Paraaortic lymph node (tissue), 1 donor: ENCODE data around the genes NUP133 and EXOC8.

GRCh38 chr1:229217725-229218154, 53.2 kb upstream of the RAB4A start:
- PRO-cap: no peak

DNA sequence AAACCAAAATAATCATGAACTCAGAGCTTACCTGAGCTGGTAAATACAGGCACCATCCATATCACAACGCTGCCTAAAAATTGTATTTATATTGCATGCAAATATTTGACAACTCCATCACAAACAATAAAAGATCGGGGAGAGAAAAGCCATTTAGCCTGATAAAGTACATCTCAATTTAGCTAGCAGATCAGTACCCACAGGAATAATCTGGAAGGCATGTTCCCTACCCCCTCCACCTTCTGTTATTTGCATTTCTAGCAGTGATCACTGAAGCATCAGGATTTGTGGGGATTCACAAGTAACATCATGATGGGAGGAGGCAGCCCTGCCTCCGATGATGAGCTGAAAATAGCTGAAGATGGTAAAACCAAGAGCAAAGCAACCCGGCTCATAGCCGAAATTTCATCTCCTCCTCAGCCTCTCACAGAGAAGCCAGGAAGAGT, 2.5 kb downstream of the CCSAP start:
- PRO-cap: unidirectional peak, plus-strand start at position 300 of the sequence

DNA sequence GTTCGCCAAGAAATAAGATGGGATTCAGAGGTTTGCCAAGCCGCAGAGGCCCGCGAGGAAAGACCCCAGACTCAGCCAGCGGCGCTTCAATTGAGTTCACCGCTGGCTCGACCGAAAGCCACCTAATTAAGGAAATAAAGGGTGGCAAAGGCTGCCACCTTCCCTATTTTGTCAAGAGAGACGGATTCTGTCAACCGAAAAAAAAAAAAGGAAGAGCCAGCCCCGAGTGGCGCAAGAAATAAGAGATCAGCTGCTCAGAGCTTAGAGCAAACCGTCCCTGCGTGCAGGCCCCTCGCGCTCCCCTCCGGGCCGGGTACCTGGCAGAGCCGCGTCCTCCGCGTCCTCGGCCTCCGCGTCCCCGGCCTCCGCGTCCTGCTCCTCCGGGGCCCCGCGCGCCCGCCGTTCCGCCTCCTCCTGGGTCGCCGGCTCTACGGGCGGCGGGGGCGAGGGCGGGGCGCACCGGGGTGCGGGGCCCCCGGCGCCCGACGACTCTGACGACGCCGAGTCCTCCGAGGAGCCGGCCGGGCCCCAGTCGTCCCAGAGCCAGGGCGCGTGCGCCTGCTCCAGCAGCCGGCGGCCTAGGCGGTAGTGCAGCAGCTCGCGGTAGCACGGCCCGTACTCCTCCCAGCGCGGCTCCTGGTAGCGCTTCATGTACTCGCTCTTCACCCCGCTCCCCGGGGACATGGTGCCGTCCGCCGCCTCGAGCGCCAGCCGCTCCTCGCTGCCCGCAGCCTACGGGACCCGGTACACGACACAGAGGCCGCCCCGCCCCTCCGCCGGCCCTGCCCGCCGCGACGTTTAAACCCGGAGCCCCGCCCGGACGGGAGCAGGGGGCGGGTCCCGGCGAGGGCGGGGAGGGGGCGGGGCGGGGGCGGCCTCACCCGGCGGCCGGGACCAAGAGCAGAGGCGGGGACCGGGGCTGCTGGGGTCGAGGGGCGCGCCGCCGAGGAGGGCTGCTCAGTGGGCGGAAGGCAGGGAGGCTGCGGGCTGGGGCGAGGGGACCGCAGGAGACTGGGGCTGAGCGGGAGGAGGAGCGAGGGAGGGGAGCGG, 740 bp downstream of the CCSAP start:
- PRO-cap: unidirectional peak, plus-strand start at position 269 of the sequence; unidirectional peak, minus-strand start at position 487 of the sequence; bidirectional peak, plus-strand start at position 880 of the sequence, minus-strand start at position 723 of the sequence

GRCh38 chr1:229507741-229508978, at the start of gene NUP133:
Gene NUP133, minus strand, starts transcription at chr1:229508341.
- PRO-cap: bidirectional peak, plus-strand start at chr1:229508505, minus-strand start at chr1:229508298

GRCh38 chr1:229624957-229625481, 903 bp downstream of the TAF5L start:
- PRO-cap: no peak

GRCh38 chr1:229635627-229636212, 9.7 kb downstream of the URB2 start:
- PRO-cap: no peak

DNA sequence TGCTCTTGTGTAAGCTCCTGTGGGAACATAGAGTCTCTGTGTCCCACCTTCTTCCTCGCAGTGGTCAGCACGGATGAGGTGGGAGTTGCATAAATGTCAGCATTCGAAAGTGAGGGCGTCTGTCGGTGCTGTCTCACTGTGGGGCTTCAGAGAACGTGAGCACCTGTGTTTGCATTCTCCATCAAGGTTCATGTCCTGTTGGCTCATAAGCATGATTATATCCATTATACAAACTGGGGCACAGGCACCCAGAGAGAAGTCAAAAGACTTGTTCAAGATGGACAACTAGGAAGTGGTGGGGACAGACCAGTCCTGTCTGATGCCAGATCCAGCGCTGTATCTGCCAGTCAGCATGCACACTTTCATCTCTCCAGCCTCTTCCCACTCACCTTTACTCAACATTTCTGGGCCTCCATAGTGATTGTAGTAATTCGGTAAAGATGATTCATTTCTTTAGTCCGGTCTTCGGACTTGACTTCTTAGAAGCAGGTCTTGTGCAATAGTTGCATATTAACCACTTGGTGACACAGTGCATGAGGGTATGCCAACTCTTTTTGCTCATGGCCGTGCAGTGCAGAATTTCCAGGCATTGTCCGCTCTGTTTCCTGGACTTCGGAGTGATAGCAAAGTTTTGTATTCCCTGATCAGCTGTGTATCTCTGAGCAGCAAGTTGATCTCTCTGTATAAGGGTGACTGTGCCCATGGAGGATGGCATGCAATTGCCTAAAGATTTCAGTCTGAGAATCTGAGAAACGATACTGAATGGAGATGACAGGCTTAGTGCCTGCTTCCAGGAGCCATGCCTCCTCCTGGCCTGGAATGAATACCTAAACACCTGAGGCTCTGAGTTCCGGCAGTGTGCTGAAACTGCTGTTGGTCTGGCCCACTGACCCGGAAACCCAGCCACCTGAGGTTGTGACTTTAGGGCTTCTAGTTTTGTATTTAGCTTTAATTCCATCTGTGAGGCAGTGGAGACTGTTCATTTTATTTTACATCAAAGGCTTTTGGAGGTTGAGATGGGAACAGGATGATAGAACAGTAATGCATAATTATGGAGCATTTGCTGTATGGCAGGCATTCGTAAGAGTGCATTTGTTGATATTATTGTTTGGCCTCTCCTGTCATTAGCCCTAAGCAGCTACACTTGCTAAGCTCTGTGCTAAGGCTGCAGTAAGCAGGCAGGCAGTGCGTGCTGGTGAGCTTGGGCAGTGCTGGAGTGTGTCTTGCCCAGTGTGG, 38.9 kb downstream of the GALNT2 start:
- PRO-cap: no peak

DNA sequence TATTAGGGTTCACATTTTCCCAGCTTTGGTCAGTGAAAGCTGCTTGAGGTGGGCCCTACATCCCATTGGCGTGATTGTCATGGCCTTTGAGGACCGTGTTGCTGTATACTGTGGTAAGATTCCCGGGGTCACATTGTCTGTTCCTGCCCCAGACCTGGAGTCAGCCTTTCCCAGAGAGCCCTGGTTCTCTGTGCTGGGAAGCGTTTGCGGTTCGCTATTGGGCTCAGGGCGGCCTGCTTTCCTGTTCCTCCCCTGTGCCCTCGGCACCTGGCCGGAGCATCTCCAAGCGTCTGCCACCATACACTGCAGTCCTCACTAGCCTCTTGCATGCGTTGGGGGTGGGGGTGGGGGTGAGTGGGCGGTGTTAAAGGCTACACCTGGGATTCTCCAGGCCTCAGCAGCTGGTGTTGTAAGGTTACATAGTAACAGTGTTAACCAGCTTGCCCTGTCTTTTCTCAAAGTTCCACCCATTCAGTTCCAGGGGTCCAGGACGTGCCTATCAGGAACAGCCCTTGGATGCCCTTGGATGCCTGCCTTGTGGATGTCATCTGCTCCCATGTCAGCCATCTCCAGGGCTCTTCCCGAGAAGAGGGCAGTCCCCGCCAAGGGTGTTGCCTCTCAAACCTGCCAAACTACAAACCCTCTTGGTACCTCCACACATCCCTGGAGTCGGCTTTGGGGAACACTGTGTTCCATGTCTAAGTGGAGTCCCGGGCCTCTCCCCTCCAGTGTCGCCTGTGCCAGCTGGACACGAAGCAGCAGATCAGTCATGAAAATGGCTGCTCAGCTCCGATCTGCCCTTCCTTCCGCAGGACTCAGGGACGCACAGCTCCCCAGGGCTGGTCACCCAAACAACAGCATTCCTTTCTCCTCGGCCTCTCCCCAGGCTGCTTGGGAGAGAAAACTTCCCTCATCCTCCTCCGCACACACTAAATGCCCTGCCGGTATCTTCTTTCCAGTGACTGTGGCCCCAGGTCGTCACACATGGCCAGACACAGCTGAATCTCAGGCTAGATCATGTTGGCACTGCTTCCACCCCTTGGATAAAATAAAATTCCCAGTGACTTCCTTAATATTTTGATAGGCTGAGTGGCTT, 53.1 kb downstream of the GALNT2 start:
- PRO-cap: no peak

DNA sequence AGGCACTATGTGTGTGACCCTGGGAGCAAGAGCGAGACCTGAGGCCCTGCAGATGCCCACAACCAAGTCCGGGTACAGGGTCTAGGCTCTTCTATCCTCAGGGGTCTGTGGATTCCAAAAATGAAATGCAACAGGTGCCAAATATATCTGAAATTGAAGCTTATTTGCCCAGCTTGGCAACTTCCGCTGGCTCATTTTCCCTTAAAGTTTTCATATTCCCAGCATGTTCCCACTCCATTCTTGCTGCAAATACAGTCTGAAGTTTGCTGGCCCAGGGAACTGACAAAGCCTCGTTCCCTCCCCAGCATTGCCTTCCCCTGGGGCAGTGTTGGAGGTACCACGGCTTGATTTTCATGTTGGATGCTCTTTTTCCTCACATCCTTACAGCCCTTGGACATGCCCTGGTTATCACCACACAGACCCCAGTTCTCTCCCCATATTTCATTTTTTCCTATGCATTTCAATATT, 177.6 kb downstream of the PGBD5 start:
- PRO-cap: no peak

- PRO-cap: no peak
Observed at GRCh38 chr1:230332436-230333333, 93.4 kb downstream of the PGBD5 start.

DNA sequence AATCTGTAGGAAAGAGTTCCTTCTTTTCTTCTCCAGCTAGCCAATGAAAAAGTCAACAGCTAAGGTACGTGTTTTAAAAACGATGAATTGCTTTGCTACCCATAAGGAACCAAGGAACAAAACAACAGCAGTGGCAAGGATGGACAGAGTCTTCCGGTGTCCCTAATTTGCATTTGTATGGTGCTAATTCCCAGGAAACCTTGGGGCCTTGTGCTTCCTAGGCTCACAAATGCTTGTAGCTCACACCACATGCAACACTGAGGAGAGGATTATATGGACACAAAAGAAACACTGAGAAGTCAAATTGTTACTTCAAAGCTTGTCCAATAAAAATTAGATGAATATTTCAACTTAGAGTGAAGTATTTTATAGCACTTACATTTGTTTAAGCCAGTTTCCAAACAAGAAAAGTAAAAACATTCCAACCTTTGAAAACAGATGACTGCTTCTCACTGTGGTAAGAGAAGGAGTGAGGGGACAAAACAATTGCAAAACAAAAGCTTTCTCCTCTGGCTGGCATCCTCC, 1.9 kb upstream of the PGBD5 start:
- PRO-cap: no peak

GRCh38 chr1:230643921-230644640, 1.8 kb downstream of the COG2 start:
- PRO-cap: no peak

DNA sequence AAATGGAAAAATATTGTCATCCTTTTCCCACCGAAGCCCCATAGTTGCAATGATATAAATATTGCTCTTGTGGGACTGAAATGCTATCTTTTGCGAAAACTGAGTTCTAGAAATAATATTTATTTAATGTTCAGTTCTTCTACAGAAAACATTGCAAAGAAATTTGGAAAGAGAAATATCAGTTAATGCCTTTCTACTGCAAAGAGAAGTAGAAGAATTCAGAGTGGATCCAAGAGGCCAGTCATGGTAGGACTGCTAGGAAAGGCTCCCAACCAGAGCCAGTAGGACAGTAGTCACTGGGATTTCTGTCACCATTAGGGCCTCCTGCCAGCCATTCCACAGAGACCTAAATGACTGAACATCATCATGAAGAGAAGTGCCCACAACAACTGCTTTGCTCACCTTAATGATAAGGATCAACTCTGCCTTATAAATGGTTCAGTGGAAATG, 11.7 kb upstream of the AGT start:
- PRO-cap: no peak

DNA sequence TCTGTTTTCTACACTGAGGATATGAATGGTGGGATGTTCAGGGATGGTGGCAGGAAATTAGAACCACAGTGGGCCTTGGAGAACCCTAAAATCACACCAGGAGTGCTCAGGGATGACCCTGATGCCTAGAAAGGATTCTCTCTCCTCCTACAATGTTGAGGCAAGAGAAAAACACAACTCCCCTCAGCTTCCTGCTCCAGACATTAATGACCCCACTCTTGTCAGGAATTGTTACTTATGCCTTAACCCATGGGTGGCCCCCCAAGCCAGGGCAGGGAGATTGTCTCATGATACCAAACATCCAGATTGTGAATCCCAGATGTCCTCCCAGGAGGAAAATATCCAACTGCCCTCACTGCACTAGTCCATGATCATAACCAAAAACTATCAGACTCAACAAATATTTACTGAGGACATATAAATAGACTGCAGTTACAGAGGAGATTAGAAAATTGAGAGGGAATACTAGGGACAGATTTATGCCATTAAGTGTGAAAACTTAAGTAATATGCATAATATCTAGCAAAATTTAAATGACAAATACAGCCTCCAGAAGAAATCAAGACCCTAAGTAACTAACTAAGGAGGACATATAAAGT, 13.2 kb upstream of the AGT start:
- PRO-cap: no peak

DNA sequence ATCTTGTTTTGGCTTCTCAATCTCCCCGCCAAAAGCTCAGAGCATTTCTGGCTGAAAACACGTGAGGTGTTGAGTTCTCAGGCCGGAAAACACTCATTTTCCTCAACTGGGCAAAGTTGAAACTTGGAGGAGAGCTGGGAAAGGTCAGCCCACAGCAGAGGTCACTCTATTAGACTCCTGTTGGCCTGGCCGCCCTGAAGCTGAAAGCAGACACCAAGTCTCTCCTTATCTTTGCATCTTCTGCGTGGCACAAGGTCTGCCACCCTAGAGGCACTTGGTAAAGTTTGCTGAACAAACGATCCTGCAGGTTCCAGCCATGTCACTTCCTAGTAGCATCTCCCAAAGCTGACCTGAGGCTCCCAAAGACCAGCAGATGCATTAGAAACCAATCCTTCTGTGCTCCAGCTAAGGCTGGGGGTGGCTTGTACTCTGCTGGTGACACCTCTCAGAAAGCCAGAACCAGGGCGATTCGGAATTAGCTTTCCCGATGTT, 10.9 kb downstream of the CAPN9 start:
- PRO-cap: no peak

GRCh38 chr1:230910190-230910895, 42.0 kb upstream of the C1orf198 start:
- PRO-cap: no peak

- PRO-cap: no peak
Observed at GRCh38 chr1:230999712-231000764, 21.1 kb downstream of the ARV1 start.

DNA sequence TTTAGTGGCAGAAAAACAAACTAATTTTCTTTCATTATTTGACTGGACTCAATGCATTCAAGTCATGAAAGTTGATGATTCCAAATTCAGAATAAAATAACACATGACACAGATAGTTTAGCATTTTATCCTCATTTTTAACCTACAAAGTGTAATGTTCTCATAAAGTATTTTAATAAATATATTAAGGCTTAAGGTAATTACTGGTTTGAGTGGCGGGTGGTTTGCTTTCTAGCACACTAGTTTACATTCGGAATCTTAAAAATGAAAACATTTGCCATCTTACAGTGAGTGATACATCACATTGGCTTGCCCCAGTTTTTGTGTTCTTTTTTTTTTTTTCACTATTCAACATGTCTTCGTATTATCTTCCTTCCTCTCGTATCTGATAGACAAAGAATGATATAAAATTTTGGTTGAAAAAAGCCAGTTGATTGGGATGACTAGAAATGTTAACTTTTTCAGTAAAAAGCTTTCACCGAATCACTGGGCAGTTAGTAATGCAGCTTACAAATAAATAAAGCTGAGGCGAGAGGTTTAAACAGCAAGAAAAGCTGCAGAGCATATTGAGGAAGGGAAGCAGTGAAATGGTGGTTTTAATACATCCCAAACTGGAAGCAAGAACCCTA, 21.1 kb downstream of the FAM89A start:
- PRO-cap: no peak

- PRO-cap: no peak
Observed at GRCh38 chr1:231272045-231272578, 31.1 kb downstream of the GNPAT start.

DNA sequence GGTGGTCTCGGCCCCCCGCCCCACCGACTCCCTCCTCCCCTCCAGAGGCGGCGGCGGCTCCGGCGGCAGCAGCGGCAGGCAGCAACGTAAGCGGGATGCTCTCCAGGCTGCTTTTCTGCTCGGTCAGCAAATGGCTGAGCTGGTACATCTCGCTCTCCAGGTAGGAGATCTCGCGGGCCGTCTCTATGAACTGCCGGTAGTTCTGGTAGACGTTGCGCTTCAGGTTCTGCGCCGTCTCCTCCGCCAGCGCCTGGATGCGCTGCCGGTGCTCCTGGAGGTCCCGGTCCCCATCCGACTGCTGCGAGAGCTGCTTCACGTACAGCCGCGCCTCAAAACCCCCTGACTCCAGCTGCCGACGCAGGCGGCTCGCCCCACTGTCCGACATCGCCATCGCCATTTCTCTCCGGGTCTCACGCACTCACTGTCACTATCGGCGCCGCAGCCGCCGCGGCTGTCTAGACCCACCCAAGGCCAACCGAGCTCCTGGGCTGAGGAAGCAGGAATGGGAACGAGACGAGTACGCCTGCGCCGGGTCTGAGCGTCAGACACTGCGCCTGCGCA, at the start of gene EXOC8:
TSS of gene EXOC8 (minus strand) at position 504 of the 561 bp plus-strand sequence.
- PRO-cap: bidirectional peak, plus-strand start outside the sequence, minus-strand start at position 504 of the sequence